NALM6 (cell line): ENCODE results near the gene VDAC2.

DNA sequence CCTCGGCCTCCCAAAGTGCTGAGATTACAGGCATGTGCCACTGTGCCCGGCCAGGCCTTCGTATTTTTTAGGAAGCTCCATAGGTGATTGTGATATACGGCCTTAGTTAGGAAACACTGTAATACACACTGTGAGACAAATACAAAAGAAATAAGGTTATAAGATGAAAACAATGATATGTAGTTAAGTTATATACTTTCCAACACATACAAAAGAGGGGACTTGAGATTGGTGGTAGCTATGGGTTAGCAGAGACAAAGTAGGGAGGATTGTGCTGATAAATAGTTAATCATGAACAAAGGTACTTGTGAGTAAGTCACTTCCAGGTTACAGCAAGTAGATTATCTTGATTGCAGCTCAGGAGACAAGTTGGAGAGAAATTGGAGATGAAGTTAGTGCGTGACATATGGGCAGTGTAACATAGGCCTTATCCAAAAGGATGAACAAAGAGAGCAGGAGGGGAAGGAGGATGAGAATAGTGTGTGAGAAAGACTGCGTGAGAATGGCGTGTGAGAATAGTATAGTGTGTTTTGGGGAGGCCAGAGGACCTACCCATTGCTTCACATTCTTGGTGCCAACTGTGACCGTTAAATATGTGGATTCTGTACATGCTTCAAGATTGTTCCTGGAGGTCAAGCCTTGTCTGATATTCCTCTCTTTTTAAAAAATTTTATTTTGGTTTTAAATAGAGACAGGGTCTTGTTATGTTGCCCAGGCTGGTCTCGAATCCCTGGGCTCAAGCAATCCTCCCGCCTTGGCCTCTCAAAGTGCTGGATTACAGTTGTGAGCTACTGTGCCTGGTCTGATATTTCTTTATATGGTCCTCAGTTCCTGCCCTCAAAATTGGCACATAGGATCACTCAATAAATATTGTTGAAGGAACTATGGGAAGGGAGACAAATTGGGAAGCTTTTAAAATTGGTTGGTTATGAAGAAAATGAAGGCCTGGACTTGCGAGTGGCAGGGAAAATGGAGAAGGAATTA, 3.0 kb downstream of the VCL start:
- PRO-cap = no peak

DNA sequence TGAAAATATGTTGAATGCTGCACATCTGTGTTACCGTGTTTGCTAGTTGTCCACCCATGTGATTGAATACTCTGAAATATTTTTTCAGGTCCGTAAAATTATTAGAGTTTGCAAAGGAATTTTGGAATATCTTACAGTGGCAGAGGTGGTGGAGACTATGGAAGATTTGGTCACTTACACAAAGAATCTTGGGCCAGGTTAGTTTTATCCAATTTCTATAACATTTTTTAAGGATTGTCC, 72.9 kb downstream of the VCL start:
- PRO-cap = no peak

DNA sequence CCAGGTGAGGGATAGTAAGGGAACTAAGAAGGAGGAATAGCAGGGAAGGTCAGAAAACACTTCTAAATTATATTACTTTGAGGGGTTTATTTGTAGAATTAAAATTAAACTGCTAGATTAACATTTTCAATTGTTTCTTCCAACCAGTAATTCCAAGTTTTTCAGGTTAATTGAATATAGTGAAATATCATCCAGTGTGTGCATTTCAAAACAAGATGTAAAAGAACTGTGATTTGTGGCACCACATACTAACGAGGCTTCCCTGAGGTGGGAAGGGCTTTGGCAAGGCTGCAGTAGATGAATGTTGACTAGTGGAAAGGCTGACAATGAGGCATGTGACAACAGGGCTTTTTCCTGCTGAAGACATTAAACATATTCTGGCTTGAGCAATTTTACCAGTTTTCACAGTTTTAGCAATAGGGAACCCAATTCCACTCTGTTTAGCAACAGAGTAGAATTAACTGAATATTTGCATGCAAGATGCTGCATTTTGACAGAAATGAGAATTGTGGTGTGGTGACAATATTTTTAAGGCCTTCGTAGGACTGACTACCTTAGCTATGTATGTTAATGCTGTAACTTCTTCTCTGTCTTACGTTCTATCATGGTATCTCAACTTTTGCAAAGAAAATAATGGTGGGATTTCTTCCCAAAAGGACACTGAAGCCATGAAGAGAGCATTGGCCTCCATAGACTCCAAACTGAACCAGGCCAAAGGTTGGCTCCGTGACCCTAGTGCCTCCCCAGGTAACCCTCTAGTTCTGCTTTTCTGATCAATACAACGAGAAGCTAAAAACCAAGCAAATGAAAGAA, 68.6 kb downstream of the AP3M1 start:
- PRO-cap = no peak

GRCh38 chr10:74083277-74083747, 67.3 kb downstream of the AP3M1 start:
- PRO-cap = no peak

DNA sequence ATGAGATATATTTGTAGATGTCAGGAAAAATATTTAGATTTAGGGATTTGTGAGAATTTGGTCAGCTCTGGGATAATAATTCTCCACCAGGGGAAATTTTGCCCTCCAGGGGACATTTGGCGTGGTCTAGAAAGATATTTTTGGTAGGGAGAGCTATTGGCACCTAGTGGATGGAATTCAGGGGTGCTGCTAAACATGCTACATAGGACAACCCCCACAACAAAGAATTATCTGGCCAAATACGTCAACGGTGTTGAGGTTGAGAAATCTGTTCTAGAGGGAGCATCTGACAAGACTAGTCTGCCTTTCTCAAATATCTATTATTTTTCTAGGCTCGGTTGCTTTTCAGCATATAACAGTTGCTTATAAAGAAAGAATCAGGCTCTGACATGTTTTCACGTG, 2.1 kb downstream of the ADK start:
- PRO-cap = no peak

DNA sequence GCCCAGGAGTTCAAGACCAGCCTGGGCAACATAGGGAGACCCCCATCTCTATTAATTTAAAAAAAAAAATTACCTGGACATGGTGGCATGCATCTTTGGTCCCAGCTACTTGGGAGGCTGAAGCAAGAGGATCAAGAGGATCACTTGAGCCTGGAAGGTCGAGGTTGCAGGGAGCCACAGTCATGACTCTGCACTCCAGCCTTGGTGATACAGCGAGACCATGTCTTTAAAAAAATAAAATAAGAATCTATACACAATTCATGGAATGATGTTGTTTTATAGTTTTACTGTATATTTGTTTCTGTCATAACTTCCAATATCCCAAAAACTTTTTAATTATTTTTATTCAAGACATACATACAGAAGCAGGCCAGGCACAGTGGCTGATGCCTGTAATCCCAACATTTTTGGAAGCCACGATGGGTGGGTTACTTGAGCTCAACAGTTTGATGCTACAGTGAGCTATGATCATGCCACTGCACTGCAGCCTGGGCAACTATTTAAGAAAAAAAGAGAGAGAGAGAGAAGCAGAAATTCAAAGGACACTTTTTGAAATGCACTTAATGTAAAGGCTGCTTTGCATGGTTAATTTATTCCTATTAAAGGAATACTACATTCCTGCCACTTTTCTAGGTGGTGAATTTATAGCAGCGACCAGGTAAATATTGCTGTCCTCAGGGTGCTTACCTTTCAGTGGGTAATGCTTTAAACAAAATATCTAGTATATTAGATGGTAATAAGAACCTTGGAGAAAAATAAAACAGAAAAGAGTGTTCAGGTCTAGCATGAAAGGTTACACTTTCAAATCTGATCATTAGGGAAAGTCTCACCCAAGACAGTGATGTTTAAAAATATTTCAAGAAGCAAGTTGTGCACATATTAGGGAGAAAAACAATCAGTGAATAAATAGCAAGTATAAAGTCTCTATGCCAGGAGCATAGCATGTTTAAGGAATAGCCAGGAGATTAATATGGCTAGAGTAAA, 313.6 kb downstream of the ADK start:
- PRO-cap = no peak

- PRO-cap = bidirectional peak, plus-strand start at chr10:74585794, minus-strand start at chr10:74585452
Measured at GRCh38 chr10:74585201-74586595, 240.7 kb upstream of the KAT6B start.

- PRO-cap = no peak
Measured at GRCh38 chr10:74598985-74599297, 227.5 kb upstream of the KAT6B start.

- PRO-cap = bidirectional peak, plus-strand start at chr10:74825174, minus-strand start at chr10:74825041; bidirectional peak, plus-strand start at chr10:74825585, minus-strand start at chr10:74825314
Measured at GRCh38 chr10:74825130-74825771, 1.1 kb upstream of the KAT6B start.

- PRO-cap = no peak
Measured at GRCh38 chr10:74854015-74854613, 27.7 kb downstream of the KAT6B start.

DNA sequence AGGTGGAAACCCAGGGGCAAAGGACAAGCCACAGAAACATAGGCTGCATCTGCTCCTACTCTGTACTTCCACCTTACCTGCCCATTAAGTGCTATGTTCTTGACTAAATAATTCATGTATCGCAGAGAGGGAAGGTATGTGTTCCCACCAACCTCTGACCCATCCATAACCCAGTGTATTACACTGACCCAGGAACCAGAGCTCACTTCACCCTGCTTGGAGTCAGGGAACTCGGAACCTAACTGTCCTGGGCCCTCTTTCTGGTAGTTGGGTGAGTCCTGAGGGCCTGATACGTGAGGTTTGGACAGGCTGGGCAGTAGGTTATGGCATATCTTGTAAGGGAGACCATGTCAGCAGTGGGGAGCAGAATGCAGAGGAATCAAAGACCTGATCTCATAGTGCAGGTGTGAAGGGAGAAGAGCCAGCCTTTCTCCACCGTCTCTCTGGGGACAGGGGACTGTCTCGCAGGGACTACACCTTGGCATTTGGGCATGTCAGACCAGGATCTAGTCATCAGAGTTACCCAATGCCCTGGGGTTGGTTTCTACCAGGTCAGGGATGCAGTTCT, 60.3 kb downstream of the KAT6B start:
- PRO-cap = no peak

DNA sequence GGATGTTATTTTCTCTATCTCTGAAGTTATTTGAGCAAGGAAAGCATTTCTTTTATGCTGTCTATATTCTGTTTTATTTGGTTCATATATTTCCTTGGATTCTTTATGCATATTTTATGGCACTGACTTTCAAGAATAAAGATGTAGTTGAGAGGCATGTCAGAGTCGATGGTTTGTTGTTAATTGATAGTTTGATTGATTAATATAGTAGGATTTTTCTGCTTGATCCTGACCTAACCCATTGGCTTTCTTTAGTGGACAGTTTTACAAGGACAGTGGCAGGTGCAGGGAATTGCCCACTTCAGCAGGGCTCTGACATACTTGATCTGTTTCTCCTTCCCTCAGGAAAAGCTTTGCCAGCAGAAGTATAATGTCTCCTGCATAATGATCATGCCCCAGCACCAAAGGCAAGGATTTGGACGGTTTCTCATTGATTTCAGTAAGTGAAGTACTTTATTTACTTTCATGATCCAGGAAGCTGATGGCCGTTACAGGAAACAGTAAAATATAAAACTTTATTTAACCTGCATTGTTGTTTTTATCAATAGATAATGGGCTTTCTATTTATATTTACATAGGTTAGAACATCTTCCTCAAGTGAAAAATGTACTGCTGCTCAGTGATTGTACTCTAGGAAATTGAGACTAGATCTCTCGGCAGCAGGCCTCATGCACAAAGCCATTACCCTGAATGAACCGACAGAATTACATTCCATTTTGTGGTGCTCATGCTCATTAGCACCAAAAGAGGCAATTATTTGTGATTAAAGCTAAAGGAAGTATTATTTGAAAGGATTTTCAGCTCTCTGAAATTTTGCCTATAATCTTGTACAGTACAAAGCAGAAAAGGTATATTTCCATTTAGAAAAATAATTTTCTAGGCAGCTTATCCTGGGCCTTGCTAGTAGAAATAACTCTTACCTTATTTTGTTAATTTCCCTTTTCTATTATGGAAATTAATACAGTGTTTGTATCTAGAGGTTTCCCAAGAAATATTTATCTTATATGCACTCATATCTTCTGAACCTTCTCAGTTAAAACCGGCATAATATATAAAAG, 84.4 kb downstream of the DUSP29 start:
- PRO-cap = no peak

DNA sequence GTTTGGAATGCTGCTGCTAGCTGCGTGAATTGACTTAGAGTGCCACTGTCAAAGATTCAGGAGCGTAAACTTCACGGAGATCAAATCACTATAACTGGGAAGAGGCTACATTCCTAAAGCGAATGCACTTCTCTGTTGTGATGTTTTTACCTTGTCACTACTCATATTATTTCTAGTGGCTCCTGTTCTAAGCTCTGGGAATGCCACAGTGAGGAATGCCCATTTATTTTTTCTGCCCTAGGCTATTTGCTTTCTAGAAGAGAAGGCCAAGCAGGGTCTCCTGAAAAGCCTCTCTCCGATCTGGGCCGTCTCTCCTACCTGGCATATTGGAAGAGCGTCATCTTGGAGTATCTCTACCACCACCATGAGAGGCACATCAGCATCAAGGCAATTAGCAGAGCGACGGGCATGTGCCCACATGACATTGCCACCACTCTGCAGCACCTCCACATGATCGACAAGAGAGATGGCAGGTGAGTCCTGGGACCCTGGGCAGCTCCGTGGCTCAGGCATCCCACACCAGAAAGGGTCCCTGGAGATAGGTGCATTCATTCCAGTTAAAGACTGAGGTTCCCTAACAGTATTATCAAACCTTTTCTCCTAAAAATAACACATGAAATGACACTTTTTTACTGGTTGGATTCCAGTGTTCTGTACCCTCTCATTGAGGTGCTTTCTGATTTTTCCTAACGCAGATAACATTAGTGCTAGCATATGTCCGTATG, 52.9 kb downstream of the DUSP29 start:
- PRO-cap = no peak

DNA sequence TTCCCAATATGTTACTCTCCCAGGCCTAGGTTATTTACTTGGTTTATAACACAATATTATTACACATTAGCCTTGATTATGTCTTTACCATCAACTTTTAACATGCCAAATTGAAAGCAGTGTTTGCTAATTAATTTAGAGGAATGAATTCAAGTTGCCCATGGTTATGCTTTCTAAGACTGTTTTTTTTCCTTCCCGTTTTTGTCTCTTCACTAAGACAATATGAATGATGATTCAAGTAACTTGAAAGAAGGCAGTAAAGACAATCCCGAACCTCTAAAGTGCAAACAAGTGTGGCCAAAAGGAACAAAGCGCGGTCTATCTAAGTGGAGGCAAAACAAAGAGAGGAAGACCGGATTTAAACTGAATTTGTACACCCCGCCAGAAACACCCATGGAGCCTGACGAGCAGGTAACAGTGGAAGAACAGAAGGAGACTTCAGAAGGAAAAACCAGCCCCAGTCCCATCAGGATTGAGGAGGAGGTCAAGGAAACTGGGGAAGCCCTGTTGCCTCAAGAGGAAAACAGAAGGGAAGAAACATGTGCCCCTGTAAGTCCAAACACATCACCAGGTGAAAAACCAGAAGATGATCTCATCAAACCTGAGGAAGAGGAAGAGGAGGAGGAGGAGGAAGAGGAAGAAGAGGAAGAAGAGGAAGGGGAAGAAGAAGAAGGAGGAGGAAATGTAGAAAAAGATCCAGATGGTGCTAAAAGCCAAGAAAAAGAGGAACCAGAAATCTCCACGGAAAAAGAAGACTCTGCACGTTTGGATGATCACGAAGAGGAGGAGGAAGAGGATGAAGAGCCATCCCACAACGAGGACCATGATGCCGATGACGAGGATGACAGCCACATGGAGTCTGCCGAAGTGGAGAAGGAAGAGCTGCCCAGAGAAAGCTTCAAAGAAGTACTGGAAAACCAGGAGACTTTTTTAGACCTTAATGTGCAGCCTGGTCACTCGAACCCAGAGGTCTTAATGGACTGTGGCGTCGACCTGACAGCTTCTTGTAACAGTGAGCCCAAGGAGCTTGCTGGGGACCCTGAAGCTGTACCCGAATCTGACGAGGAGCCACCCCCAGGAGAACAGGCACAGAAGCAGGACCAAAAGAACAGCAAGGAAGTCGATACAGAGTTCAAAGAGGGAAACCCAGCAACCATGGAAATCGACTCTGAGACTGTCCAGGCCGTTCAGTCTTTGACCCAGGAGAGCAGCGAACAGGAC, 44.8 kb downstream of the DUSP29 start:
- PRO-cap = no peak

GRCh38 chr10:75156058-75156742, 44.7 kb downstream of the SAMD8 start:
- PRO-cap = no peak

- PRO-cap = no peak
Measured at GRCh38 chr10:75187964-75188566, 22.5 kb upstream of the VDAC2 start.

DNA sequence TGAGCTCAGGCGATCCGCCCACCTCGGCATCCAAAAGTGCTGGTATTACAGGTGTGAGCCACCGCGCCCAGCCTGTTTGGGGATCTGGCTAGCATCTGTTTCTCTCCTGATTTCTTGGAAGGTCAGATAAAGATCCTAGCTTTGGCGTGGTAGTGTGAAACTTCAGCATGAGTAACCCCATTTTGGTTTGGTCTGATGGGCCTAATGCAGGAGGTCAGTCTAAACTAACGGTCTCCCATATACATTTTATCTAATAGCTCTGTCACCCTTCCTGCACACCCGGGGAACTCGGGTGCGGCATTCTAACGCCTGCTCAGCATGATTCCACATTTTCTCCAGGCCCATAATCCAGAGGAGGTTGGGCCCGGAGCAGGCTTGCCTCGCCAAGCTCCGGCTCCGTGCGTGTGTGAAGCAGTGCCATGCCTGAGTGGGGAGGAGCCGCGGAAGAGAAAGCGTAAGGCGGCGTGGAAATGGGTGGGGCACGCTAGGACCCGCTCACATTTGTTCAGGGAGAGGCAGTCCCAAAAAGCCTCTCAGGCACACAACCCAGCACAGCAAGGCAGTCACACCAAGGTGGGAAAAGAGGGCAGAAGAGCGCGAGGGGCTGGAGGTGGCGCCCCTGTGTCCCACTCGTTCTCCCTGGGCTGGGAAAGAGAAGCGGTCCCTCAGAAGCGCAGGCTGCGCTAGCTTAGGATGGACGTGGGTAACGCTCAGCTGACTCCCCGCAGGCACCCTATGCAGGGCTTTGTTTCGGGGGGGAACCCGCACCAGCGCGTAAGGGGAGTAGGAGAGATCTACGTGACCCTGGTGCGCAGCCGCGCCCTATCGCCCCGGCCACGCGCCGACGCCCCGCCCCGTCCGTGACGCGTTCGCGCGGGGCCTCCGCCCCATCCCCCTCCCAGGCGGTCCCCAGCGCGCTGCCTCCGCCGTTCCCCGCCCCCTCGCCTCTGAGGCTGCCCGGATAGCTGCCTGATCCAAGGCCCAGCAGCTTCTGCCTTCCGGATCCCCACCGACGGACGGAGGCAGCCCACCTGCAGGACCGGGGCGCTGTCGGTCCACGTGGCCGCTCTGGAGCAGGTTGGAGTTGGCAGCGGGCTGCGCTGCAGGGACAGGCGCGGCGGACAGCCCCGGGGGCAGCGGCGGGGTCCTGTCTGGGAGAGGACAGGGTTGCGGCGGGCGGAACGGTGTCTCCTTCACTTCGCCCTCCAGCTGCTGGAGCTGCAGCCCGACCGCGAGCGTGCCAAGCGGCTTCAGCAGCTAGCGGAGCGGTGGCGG, at the start of gene VDAC2:
TSS of gene VDAC2 (plus strand) at position 1,157 of the 1,275 bp plus-strand sequence.
- PRO-cap = bidirectional peak, plus-strand start at position 562 of the sequence, minus-strand start at position 408 of the sequence; bidirectional peak, plus-strand start at position 1,157 of the sequence, minus-strand start at position 796 of the sequence

- PRO-cap = no peak
Measured at GRCh38 chr10:75396826-75397309, 4.7 kb downstream of the ZNF503 start.

GRCh38 chr10:75480357-75481416, 49.3 kb downstream of the LRMDA start:
- PRO-cap = no peak

- PRO-cap = no peak
Measured at GRCh38 chr10:75590019-75590523, 158.6 kb downstream of the LRMDA start.